K562 (cell line): ENCODE measurements around the genes PGAM1 and R3HCC1L.

DNA sequence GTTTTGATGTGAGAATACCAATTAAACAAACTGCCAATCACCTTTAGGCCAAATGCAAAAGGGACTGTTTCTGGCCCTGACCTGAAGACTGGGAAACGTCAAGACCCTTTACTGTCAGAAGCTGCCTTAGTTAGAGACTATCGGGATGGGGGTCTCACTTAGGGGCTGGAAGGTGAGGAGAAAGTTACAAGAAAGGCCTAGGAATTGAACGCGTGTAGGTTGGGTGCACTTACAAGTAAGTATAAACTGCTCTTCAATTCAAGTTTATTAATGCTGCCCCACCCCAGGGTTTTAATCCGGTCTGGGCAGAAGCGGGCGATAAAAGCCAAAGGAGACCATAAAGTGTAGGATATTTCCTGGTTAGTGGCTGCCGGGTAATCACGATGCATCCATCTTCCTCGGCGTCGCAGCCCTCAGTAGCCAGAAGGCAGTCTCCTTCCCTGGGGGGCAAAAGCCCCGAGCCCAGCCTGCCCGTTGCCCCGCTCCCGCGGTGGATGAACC is 840 bp downstream of the TM9SF3 start:
- RAMPAGE, long total RNA = no peak
- RRBS = 3% methylated on average over 4 of the region's 17 CpGs
PRO-cap:
- standard = bidirectional peak, plus-strand start outside the sequence, minus-strand start at position 418 of the sequence
- CoPRO, capped RNA only, 2 experiments = peak in 1 of 2 experiments; most common plus-strand start position 423 of the sequence (in 1); most common minus-strand start position 339 of the sequence (in 1)
- CoPRO, capped and uncapped RNA, 2 experiments = no peak in any of the 2 experiments
- CoPRO, uncapped RNA only, 2 experiments = no peak in any of the 2 experiments
CAGE:
- cytosol, long polyA plus RNA = no peak
- long polyA plus RNA = no peak
- nucleolus, long total RNA = no peak
- nucleus, long polyA plus RNA = no peak

DNA sequence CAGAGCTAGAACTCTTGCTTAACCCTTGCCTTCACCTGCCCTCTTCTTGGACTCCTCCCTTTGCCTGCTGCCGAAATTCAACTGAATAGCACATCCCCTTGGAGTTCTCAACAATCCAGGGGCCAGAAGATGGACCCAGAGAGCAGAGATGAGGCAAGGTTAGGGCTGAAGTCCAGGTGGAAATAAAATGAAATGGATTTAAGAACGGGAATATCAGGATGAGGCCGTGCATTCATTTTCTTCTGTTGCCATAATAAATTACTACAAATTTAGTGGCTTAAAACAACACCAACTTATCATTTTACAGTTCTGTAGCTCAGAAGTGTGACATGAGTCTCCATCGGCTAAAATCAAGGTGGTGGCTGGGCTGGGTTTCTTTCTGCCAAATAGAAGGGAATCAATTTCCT is 998 bp upstream of the PIK3AP1 start:
- RAMPAGE, long total RNA = no peak
- RRBS = no CpG with 5 or more reads among the region's 4 CpGs
PRO-cap:
- standard = no peak
- CoPRO, capped RNA only, 2 experiments = no peak in any of the 2 experiments
- CoPRO, capped and uncapped RNA, 2 experiments = no peak in any of the 2 experiments
- CoPRO, uncapped RNA only, 2 experiments = no peak in any of the 2 experiments
CAGE:
- cytosol, long polyA plus RNA = no peak
- long polyA plus RNA = no peak
- nucleolus, long total RNA = no peak
- nucleus, long polyA plus RNA = no peak

DNA sequence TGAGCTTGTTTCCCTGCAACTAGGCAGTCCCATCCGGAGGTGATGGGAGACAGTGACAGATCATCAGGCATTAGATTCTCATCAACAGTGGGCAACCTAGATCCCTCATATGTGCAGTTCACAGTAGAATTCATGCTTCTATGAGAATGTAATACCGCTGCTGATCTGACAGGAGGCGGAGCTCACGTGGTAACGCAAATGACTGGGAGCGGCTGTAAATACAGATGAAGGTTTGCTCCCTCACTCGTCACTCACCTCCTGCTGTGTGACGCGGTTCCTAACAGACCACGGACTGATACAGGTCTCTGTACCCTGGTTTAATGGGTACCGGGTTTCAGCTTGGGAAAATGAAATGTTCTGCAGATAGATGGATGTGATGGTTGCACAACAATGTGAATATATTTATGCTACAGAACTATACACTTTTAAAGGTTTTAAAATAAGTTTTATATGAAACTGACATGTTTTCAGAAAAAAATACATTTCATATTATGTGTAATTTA is 47.9 kb upstream of the PIK3AP1 start:
- RAMPAGE, long total RNA = no peak
- RRBS = no CpG with 5 or more reads among the region's 11 CpGs
PRO-cap:
- standard = no peak
- CoPRO, capped RNA only, 2 experiments = no peak in any of the 2 experiments
- CoPRO, capped and uncapped RNA, 2 experiments = no peak in any of the 2 experiments
- CoPRO, uncapped RNA only, 2 experiments = no peak in any of the 2 experiments
CAGE:
- cytosol, long polyA plus RNA = no peak
- long polyA plus RNA = no peak
- nucleolus, long total RNA = no peak
- nucleus, long polyA plus RNA = no peak

GRCh38 chr10:96918035-96918604 is 86.0 kb downstream of the LCOR start:
- RAMPAGE, long total RNA = no peak
- RRBS = no CpG with 5 or more reads among the region's 2 CpGs
PRO-cap:
- standard = no peak
- CoPRO, capped RNA only, 2 experiments = no peak in any of the 2 experiments
- CoPRO, capped and uncapped RNA, 2 experiments = no peak in any of the 2 experiments
- CoPRO, uncapped RNA only, 2 experiments = no peak in any of the 2 experiments
CAGE:
- cytosol, long polyA plus RNA = no peak
- long polyA plus RNA = no peak
- nucleolus, long total RNA = no peak
- nucleus, long polyA plus RNA = no peak

- RAMPAGE, long total RNA = no peak
- RRBS = no CpG with 5 or more reads among the region's 8 CpGs
PRO-cap:
- standard = no peak
- CoPRO, capped RNA only, 2 experiments = no peak in any of the 2 experiments
- CoPRO, capped and uncapped RNA, 2 experiments = no peak in any of the 2 experiments
- CoPRO, uncapped RNA only, 2 experiments = no peak in any of the 2 experiments
CAGE:
- cytosol, long polyA plus RNA = no peak
- long polyA plus RNA = no peak
- nucleolus, long total RNA = no peak
- nucleus, long polyA plus RNA = no peak
Observed at GRCh38 chr10:96982994-96983530, 151.0 kb downstream of the LCOR start.

- RAMPAGE, long total RNA = no peak
- RRBS = 0% methylated on average over 6 of the region's 59 CpGs
PRO-cap:
- standard = no peak
- CoPRO, capped RNA only, 2 experiments = no peak in any of the 2 experiments
- CoPRO, capped and uncapped RNA, 2 experiments = no peak in any of the 2 experiments
- CoPRO, uncapped RNA only, 2 experiments = no peak in any of the 2 experiments
CAGE:
- cytosol, long polyA plus RNA = no peak
- long polyA plus RNA = no peak
- nucleolus, long total RNA = no peak
- nucleus, long polyA plus RNA = no peak
Observed at GRCh38 chr10:97196141-97197035, 10.6 kb upstream of the SLIT1 start.

DNA sequence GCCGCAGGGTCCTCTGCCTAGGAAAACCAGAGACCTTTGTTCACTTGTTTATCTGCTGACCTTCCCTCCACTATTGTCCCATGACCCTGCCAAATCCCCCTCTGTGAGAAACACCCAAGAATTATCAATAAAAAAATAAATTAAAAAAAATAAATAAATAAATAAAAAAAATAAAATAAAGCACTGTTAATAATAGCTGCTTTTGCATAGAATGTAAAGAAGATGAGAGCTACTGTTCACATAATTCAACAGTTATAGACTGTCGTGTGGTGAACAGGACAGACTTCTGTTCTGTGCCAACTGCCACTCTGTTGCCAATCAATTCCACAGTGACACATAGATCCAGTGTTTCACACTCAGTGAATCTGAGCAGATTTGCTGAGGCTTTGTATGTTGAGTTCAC is 15.0 kb downstream of the ARHGAP19 start:
- RAMPAGE, long total RNA = no peak
- RRBS = no CpG with 5 or more reads among the region's 2 CpGs
PRO-cap:
- standard = no peak
- CoPRO, capped RNA only, 2 experiments = no peak in any of the 2 experiments
- CoPRO, capped and uncapped RNA, 2 experiments = no peak in any of the 2 experiments
- CoPRO, uncapped RNA only, 2 experiments = no peak in any of the 2 experiments
CAGE:
- cytosol, long polyA plus RNA = no peak
- long polyA plus RNA = no peak
- nucleolus, long total RNA = no peak
- nucleus, long polyA plus RNA = no peak

DNA sequence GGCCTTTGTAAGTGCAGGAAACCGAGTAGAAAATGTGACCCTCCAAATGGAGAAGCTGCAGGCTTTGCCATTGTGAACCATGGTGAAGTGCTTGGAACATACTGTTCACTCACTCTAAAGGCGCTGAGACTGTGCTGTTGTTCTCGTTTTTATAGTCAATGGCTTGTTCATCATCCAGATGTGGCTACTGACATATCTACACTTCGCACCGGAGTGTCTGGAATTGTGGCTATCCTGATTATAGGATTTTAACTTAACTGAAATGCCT is 2.4 kb downstream of the FRAT1 start:
- RAMPAGE, long total RNA = no peak
- RRBS = no CpG with 5 or more reads among the region's 5 CpGs
PRO-cap:
- standard = no peak
- CoPRO, capped RNA only, 2 experiments = no peak in any of the 2 experiments
- CoPRO, capped and uncapped RNA, 2 experiments = no peak in any of the 2 experiments
- CoPRO, uncapped RNA only, 2 experiments = no peak in any of the 2 experiments
CAGE:
- cytosol, long polyA plus RNA = no peak
- long polyA plus RNA = no peak
- nucleolus, long total RNA = no peak
- nucleus, long polyA plus RNA = no peak

GRCh38 chr10:97425693-97426787 is at the start of gene PGAM1:
Gene PGAM1, plus strand, starts transcription at chr10:97426191.
- RAMPAGE, long total RNA = start-site peak on the plus strand at chr10:97426187-97426260, 1,134 and 759 reads in 2 replicates
- RRBS = 2% methylated on average over 25 of the region's 113 CpGs
PRO-cap:
- standard = bidirectional peak, plus-strand start at chr10:97426191, minus-strand start at chr10:97426057
- CoPRO, capped RNA only, 2 experiments = peak in 2 of 2 experiments; most common plus-strand start chr10:97426191 (in 1); most common minus-strand start chr10:97425892 (in 1)
- CoPRO, capped and uncapped RNA, 2 experiments = peak in 1 of 2 experiments; most common plus-strand start chr10:97426224 (in 1); most common minus-strand start chr10:97426017 (in 1)
- CoPRO, uncapped RNA only, 2 experiments = no peak in any of the 2 experiments
CAGE:
- cytosol, long polyA plus RNA = start-site peak on the plus strand at chr10:97426158-97426256, 5,366 and 3,107 reads in 2 replicates
- long polyA plus RNA = start-site peak on the plus strand at chr10:97426168-97426256, 3,366 and 3,757 reads in 2 replicates
- nucleolus, long total RNA = no peak
- nucleus, long polyA plus RNA = start-site peak on the plus strand at chr10:97426169-97426255, 1,539 and 765 reads in 2 replicates

DNA sequence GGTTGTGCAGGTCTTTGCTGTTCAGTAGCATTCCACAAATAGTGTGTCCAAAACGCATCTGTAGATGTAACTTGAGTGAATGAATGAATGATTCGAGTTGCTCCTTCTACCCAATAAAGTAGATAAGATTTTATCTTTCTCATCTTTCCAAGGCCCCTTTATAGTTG is 1.2 kb downstream of the PGAM1 start:
- RAMPAGE, long total RNA = no peak
- RRBS = no CpG with 5 or more reads among the region's 2 CpGs
PRO-cap:
- standard = no peak
- CoPRO, capped RNA only, 2 experiments = no peak in any of the 2 experiments
- CoPRO, capped and uncapped RNA, 2 experiments = no peak in any of the 2 experiments
- CoPRO, uncapped RNA only, 2 experiments = no peak in any of the 2 experiments
CAGE:
- cytosol, long polyA plus RNA = no peak
- long polyA plus RNA = no peak
- nucleolus, long total RNA = no peak
- nucleus, long polyA plus RNA = no peak

GRCh38 chr10:97446303-97446641 is 297 bp downstream of the ZDHHC16 start:
- RAMPAGE, long total RNA = no peak
- RRBS = no CpG with 5 or more reads among the region's 18 CpGs
PRO-cap:
- standard = no peak
- CoPRO, capped RNA only, 2 experiments = no peak in any of the 2 experiments
- CoPRO, capped and uncapped RNA, 2 experiments = no peak in any of the 2 experiments
- CoPRO, uncapped RNA only, 2 experiments = no peak in any of the 2 experiments
CAGE:
- cytosol, long polyA plus RNA = no peak
- long polyA plus RNA = no peak
- nucleolus, long total RNA = no peak
- nucleus, long polyA plus RNA = no peak

DNA sequence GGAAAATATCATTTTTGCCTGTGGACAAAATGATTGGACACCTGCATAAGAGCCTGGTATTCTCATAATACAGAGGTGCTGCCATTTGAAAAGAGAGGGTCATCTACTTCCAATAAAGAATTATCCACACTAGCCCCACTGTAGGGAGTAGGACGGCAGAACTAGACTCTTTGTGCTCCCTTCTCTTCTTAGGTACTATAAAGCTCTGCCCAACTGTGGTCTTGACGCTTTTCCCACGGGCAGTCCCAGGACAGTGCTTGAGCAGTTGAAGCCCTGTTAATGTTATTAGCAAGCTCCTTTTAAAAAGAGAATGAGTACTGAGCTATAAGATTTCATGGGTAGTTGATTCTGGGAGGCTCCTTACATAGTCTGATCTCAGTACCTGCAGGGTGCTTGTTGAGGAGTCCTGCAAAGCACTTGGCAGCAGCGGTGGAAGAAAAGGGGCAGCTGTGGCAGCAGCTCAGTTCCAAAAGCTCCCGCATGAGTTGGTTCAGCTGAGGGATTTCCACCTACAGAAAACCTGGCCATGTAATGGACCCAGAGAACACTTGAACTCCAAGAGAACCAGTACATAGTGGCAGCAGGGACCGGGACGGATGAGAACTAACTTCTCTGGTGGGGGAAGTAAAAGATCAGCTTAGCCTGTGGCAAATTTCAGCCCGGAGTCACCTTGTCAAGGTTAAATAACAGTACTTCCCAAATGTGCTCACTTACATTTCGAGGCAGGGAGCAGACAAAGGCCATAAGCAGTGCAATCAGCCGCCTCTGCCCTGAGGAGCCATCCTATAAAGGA is 15.3 kb downstream of the ZDHHC16 start:
- RAMPAGE, long total RNA = no peak
- RRBS = 98% methylated on average over 2 of the region's 10 CpGs
PRO-cap:
- standard = no peak
- CoPRO, capped RNA only, 2 experiments = no peak in any of the 2 experiments
- CoPRO, capped and uncapped RNA, 2 experiments = no peak in any of the 2 experiments
- CoPRO, uncapped RNA only, 2 experiments = peak in 1 of 2 experiments; most common plus-strand start position 367 of the sequence (in 1); most common minus-strand start position 301 of the sequence (in 1)
CAGE:
- cytosol, long polyA plus RNA = no peak
- long polyA plus RNA = no peak
- nucleolus, long total RNA = no peak
- nucleus, long polyA plus RNA = no peak

DNA sequence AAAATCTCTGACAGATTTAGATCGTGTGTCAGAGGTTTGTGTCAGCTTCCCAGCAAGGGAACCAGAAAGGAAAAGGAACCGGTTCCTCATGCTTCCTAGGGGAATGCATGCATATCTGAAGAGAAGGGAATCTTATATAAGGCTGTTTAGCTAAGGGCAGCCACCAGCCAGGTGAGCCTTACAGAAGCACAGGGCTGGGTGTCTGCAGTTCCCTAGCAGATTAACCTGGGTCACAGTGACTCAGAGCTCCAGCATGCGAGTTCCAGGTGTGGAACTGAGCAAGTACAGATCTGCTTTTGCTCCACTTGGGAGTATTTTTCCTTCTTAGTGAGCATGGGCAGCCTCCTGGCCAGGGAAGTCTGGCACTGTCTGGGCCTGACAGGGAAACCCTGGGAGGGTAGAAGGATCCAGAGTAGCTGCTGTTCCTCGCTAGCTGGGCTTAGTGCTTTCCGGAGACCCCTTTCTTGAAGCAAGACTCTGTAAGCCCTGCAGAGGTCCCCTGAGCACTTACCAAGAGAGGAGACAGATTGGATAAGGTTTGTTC is 906 bp upstream of the ANKRD2 start:
- RAMPAGE, long total RNA = no peak
- RRBS = 44% methylated on average over 1 of the region's 5 CpGs
PRO-cap:
- standard = no peak
- CoPRO, capped RNA only, 2 experiments = no peak in any of the 2 experiments
- CoPRO, capped and uncapped RNA, 2 experiments = no peak in any of the 2 experiments
- CoPRO, uncapped RNA only, 2 experiments = no peak in any of the 2 experiments
CAGE:
- cytosol, long polyA plus RNA = no peak
- long polyA plus RNA = no peak
- nucleolus, long total RNA = no peak
- nucleus, long polyA plus RNA = no peak

DNA sequence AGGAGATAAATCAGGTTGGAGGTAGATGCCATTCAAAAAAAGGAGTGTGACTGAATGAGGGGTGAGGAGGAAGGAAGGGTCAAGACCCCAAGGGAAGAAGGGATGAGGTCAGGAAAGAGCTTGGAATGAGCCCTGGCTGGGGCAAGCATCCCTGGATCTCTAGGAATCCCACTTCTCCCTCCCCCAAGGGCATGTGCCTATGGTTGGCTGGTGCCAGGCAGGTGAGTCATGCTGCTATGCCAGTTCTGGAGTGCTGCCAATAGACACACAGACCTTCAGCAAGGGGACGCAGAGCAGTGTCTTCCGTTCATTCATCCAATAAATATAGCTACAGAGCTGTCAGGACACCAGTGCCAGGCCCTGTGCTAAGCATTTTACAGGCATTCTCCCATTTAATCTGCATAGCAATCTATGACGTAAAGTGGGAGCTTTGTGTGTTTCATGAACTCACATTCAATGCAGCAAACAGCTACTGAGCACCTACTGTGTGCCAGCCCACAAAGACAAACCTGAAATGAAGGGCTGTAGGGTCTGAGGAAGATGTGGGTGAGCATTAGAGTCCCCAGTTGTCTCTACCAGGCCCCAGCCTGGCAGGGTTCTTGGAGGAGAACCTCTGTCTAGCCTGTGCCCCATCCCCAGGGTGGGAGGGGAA is 2.2 kb downstream of the ANKRD2 start:
- RAMPAGE, long total RNA = no peak
- RRBS = no CpG with 5 or more reads among the region's 3 CpGs
PRO-cap:
- standard = no peak
- CoPRO, capped RNA only, 2 experiments = no peak in any of the 2 experiments
- CoPRO, capped and uncapped RNA, 2 experiments = no peak in any of the 2 experiments
- CoPRO, uncapped RNA only, 2 experiments = no peak in any of the 2 experiments
CAGE:
- cytosol, long polyA plus RNA = no peak
- long polyA plus RNA = no peak
- nucleolus, long total RNA = no peak
- nucleus, long polyA plus RNA = no peak

DNA sequence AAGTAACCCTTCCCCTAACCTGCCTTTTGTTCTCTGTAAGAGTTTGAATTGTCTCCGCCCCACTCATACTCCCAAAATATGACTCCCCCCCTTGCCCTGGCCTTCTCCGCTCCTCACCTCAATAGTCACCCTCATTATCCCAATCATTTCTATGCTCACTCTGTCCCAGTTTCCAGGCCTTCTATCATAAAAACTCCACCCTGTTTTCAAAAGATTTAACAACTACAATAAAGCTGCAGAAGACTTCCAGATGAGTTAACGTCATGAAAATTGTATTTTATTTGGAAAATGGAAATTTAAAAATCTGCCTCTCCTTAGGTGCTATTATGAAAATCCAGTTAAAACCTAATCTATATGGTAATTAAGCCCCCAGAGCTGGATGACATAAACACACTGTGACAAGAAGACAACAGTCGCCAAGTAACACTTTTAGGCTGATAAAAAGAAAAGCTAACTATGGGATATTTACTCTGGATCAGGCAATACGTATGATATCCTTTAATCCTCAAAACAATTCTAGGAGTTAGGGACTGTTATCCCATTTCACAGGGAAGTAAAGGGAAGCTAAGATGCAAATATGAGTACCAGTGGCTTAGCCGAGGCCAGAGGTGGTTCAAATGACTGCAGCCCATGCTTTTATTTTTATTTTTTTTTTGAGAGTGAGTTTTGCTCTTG is 4.4 kb downstream of the AVPI1 start:
- RAMPAGE, long total RNA = no peak
- RRBS = no CpG with 5 or more reads among the region's 6 CpGs
PRO-cap:
- standard = no peak
- CoPRO, capped RNA only, 2 experiments = no peak in any of the 2 experiments
- CoPRO, capped and uncapped RNA, 2 experiments = no peak in any of the 2 experiments
- CoPRO, uncapped RNA only, 2 experiments = no peak in any of the 2 experiments
CAGE:
- cytosol, long polyA plus RNA = no peak
- long polyA plus RNA = no peak
- nucleolus, long total RNA = no peak
- nucleus, long polyA plus RNA = no peak

DNA sequence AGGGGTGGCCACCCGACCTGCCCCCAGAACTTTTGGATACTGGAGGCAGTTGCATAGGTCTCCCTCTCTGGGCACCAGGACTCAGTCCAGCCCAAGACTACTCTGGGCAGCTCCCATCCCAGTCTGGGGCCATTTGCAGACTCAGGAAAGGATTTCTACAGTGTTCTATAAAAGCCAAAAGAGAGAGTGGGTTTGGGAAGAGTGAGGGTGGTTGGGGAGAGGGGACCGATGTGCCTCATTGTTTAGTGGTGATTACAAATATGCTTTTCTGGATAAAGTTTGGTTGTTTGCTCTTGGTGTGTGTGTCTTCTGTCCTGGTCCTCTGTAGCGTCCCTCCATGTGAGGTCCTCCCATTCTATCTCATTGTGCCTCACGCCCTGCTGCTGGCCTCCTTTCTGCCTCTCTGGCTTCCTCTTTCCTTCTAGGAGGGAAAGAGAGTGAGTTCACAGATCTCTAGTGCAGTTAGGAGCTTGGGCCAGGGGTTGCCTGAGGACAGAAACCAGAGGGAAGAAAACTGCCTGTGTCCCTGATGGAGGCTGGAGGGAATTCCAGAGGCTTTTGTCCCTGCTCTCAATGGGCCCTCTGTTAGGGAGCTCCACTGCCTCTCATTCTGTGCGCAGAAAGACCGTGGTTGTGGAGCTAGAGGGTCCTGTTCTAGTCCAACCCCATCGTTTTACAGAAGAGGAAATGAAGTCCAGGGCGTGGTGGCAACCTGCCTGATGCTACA is 4.5 kb downstream of the MARVELD1 start:
- RAMPAGE, long total RNA = no peak
- RRBS = no CpG with 5 or more reads among the region's 8 CpGs
PRO-cap:
- standard = bidirectional peak, plus-strand start at position 461 of the sequence, minus-strand start at position 341 of the sequence
- CoPRO, capped RNA only, 2 experiments = no peak in any of the 2 experiments
- CoPRO, capped and uncapped RNA, 2 experiments = no peak in any of the 2 experiments
- CoPRO, uncapped RNA only, 2 experiments = no peak in any of the 2 experiments
CAGE:
- cytosol, long polyA plus RNA = no peak
- long polyA plus RNA = no peak
- nucleolus, long total RNA = no peak
- nucleus, long polyA plus RNA = no peak

- RAMPAGE, long total RNA = no peak
- RRBS = no CpG with 5 or more reads among the region's 15 CpGs
PRO-cap:
- standard = no peak
- CoPRO, capped RNA only, 2 experiments = no peak in any of the 2 experiments
- CoPRO, capped and uncapped RNA, 2 experiments = no peak in any of the 2 experiments
- CoPRO, uncapped RNA only, 2 experiments = no peak in any of the 2 experiments
CAGE:
- cytosol, long polyA plus RNA = no peak
- long polyA plus RNA = no peak
- nucleolus, long total RNA = no peak
- nucleus, long polyA plus RNA = no peak
Observed at GRCh38 chr10:97889505-97889921, 39.9 kb downstream of the GOLGA7B start.

GRCh38 chr10:98031018-98031349 is 563 bp upstream of the CRTAC1 start:
- RAMPAGE, long total RNA = no peak
- RRBS = 80% methylated on average over 7 of the region's 39 CpGs
PRO-cap:
- standard = no peak
- CoPRO, capped RNA only, 2 experiments = no peak in any of the 2 experiments
- CoPRO, capped and uncapped RNA, 2 experiments = no peak in any of the 2 experiments
- CoPRO, uncapped RNA only, 2 experiments = no peak in any of the 2 experiments
CAGE:
- cytosol, long polyA plus RNA = no peak
- long polyA plus RNA = no peak
- nucleolus, long total RNA = no peak
- nucleus, long polyA plus RNA = no peak

- RAMPAGE, long total RNA = start-site peak on the plus strand at chr10:98134654-98134688, 138 and 144 reads in 2 replicates
- RRBS = 5% methylated on average over 7 of the region's 35 CpGs
PRO-cap:
- standard = bidirectional peak, plus-strand start at chr10:98134661, minus-strand start at chr10:98134557
- CoPRO, capped RNA only, 2 experiments = peak in 2 of 2 experiments; most common plus-strand start chr10:98134661 (in 2); most common minus-strand start chr10:98134539 (in 1)
- CoPRO, capped and uncapped RNA, 2 experiments = peak in 2 of 2 experiments; most common plus-strand start chr10:98134688 (in 1); most common minus-strand start chr10:98134504 (in 1)
- CoPRO, uncapped RNA only, 2 experiments = peak in 2 of 2 experiments; most common plus-strand start chr10:98134661 (in 1); most common minus-strand start chr10:98134421 (in 1)
CAGE:
- cytosol, long polyA plus RNA = no peak
- long polyA plus RNA = start-site peak on the plus strand at chr10:98134650-98134685, 224 and 272 reads in 2 replicates
- nucleolus, long total RNA = no peak
- nucleus, long polyA plus RNA = start-site peak on the plus strand at chr10:98134669-98134682, 86 and 119 reads in 2 replicates
Observed at GRCh38 chr10:98134105-98134721, at the start of gene R3HCC1L. Gene R3HCC1L, plus strand, starts transcription at chr10:98134657.